ENCODE data around the genes CCNA1, TRPC4 and PROSER1.

- PRO-cap, result no peak
Observed at GRCh38 chr13:36344914-36345402, 1.2 kb downstream of the SPART start.

GRCh38 chr13:36432052-36432793, at the start of gene CCNA1:
CCNA1 (plus strand) TSS chr13:36432495.
- PRO-cap, result no peak

DNA sequence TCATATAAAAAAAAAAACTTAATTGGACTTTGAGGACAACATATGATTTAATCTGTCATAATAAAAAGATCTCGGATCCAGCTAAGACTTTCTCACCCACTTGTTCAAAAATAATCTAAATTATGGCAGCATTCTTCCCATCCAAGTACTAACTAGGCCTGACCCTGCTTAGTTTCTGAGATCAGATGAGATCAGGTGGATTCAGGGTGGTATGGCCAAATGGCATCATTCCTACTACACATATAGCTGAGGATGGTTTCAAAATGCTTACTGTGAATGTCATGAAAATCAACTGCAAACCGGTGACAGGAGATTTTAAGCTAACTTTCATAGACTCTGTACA, 20.9 kb upstream of the RFXAP start:
- PRO-cap, result no peak

DNA sequence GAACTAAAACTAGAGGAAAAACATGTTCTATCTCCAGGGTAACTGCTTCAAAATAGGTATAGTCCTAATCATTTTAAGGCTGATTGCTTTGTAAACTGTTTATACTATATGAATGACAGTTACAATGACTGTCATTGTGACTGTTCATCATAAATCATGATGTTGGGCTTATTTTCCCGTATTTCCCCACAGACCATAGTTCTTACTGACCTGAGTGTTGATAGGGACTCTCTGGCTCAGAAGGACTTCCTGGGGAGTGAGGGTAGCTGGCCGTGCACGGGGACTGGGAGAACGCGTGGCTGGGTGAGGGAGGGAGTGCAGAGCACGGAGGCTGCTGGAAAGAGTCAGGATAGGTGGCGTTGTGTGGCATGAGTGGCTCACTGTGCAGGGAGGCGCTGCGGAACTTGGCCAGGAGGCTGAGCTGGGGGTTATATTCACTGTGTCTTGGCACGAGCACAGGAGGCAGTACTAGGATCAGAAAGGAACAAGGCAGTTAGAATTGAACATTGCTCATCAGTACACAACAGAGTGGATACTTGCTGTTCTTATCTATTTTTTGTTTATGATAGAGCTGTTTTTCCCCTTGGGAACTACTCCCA, 47.5 kb downstream of the SMAD9 start:
- PRO-cap, result no peak

GRCh38 chr13:36920584-36921627, 868 bp upstream of the SMAD9 start:
- PRO-cap, result no peak

GRCh38 chr13:37144003-37144233, 38.5 kb upstream of the CSNK1A1L start:
- PRO-cap, result unidirectional peak, plus-strand start at chr13:37144159

DNA sequence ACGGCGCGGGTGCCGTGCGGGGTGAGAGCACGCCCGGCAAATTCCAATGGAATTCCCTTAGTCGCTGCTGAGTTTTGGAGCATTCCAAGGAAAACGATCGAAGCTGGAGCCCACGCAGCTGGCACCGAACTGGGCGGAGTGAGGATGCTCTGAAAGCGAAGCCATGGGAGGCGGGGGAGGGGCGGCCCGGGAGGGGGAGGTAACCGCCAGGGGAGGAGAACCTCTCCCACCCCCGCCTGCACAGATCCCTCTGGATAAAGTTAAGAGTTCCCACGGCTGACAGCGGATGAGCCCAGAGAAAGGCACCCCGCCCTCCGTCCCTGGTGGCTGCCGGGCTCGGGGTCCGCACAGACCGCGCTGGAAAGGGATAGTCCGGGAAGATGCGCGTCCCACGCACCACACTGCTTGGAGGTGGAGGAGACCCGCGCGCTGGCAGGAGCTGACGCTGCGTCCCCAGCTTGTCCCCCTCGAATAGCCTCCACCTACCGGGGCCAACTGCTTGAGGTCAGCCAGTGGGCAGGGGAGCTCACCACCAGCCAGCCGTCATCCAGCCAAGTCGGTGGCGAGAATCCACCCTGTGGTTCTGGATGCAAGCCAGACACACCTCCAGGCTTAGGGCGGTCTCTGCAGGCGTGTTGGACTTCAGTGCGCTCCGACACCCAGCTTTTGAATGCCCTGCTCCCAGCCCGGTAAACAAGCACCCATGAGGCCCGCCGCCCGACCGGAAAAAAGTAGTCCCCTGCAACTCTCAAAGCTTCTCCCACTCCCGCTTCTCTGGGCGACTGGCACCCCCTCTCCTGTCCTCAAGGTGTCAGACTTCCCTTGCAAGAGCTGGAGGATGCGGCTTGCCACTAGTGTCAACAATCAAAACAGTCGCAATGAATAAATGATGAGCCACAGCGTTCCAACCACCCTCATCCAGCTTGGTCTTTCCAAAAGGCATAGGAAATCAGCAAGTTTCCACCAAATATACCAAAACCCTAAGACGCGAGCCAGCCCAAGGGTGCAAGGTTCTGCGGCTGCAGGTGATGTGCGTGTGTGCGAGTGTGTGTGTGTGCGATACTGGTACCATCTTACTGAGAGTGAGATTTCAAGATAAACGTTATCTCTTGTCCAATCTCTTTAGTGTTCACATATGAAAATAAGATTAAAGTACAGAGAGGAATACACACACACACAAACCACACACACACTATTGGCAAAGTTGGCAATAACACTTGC, at the start of gene TRPC4:
TSS of gene TRPC4 (minus strand) at position 131 of the 1,221 bp plus-strand sequence.
- PRO-cap, result bidirectional peak, plus-strand start at position 243 of the sequence, minus-strand start at position 131 of the sequence

DNA sequence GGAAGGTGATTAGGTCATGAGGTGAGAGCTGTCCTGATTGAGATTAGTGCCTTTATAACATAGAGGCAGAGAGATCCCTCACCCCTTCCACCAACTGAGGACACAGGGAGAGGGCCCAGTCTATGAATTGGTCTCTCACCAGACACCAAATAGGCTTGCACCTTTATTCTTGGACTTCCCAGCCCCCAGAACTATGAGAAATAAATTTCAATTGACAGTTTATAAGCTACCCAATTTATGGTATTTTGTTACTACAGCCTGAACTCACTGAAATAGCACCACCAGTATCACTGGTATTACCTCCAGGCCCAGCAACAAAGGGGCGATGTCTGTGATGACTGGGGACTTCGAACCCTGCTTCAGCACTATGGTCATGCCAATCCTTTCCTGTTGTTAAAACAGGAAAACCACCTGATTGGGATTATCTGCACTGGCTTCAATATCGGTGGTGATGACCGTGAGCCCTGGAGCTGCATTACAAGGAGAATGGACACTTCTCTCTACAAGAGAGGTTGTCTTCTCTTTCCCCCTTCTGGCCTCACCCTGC, 26.8 kb downstream of the STOML3 start:
- PRO-cap, result no peak

DNA sequence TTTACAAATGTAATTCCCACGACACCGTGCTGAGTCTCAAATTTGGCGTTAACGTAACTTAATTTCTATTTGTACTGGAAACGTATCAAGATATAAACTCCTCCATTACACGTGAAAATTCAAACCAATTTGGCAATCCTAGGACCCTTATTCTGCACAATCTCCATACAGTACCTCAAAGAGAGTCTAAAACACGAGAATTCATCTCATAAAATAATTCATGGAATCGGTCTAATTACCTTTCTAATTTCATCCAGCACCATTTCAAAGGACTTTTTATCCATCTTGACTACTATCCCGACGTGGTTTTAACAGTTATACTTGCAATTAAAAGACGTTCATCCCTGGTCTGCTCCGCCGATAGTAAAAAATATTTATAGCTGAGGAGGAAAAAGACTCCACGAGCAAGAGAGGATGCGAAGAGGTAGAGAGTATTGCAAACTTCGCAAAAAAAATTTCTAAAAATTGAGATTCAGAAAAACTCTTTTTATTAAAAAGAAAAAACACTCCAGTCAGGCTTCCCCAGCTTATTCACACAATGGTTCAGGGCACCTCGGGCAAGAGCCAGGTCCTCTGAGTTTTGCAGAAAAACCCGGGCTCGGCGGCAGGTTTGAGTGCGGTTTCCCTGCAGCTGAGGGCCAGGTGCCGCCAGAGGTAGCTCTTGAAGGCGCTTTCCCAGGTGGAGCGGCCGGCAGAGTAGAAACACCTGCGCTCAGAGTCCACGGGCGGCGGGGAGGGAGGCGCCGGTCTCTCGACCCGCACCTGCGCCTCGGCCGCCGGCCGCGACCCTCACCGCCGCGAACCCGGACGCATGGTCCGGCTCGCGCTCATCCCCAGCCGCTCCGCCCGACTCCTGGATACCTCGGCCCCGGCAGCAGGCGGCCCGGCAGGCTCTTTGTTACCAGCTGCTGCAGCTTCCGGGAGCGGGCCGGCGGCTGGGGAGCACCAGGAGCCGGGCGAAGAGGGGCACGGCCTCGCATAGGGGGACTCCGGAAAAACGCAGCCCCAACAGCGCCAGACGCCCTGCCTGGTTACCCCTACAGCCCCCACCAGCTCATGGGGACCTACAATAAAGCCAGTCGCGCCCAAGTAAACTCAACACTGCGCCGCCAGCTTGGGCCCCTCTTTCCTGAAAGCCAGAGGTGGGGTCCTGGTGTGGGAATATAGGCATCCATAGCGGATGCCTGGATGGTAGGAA, at the start of gene PROSER1:
TSS of gene PROSER1 (minus strand) at position 1,131 of the 1,198 bp plus-strand sequence.
- PRO-cap, result unidirectional peak, minus-strand start at position 999 of the sequence; bidirectional peak, plus-strand start outside the sequence, minus-strand start at position 1,103 of the sequence

- PRO-cap, result no peak
Observed at GRCh38 chr13:39395310-39395984, 207.5 kb downstream of the LHFPL6 start.

DNA sequence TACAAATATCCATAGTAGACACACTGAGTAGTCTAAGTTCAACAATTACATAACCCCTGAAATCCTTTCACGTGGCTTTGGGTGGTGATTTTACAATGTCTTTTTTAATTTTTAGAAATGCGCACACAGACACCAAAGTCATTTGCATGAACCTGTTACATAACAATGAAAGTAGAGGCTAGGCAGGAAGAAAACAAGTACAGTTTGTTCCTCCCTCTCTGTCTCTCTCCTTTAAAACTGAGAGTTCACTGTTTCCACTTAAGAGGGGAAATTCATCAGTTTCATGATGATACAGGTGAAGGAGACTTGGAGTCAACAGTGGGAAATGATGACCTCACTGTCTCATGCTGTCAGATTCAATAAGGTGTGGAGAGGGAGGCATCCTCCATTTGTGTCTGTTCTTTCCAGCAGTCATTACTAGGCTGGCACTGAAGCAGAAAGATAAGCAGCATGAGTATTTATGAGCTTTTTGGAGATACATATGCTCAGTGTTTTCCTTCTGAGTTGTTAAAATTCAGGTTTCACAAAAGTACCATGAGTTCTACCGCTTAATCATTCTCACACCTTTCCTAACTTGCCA, 201.8 kb downstream of the LHFPL6 start:
- PRO-cap, result no peak

DNA sequence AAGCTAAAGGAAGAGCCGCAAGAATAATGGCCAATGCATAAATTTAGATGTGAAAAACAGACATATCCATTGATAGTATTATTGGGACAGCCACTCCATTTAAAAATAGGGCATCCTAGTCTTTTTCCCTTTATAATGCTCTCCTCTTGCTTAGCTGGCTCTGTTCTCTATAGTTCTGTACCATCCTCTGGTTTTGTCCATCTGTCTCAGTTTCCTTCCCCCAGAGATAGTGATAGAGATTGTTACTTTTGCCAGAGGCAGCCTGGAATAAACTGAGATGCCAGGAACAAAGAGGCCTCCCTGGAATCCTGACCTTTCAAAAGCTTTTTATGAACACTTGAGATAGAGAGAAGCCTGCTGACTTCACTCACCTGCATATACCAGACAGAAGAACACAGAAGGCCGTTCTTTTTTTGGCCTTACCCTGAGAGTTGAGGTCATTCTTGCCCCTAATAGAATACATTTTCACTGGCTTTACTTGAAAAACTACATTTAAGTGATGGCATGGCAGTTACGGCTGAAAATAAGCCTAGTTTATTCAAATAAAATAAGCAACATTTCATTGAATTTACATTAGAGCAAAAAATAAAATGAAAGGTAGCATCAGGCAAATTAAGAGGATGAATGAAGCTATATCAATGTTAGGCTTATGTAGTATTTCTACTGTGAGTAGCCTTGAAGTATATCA, 150.1 kb downstream of the LHFPL6 start:
- PRO-cap, result bidirectional peak, plus-strand start at position 376 of the sequence, minus-strand start at position 210 of the sequence

DNA sequence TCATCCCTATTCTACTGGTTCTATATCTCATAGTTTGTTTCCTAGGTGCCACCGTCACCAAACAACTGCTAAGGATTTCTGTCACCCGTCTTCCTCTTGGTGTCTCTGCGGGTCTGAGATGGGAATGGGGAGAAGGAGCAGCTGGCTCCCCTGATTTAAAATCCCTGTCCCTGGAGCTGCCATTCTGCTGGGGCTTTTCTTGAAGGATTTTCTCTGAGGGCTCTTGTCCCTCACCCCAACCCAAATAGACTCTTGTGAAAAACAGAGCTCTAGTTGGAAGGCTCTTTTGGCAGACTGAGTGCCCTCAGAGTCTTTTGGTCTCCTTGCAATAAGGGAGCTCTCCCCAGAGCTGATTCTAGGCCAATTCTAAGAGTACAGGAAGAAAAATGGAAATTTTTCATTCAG, 238.3 kb downstream of the COG6 start:
- PRO-cap, result no peak

- PRO-cap, result no peak
Observed at GRCh38 chr13:40109227-40109873, 453.9 kb downstream of the COG6 start.

GRCh38 chr13:40189819-40190533, 476.5 kb downstream of the FOXO1 start:
- PRO-cap, result no peak

DNA sequence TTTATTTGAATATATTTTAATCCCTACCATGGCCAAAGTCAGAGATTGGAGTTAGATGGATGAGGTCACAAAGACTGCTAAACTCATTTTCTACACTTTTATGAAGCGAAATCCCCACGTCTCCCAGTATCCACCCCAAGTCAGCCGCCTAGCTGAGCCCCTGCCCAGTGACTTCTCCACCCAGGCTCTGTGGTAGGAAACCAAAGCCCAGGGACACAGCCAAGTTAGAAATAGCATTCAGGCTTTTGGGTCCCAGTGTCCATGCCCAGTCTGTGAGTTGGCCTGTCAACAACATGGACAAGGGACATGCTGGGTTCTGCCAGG, 474.0 kb downstream of the FOXO1 start:
- PRO-cap, result no peak

DNA sequence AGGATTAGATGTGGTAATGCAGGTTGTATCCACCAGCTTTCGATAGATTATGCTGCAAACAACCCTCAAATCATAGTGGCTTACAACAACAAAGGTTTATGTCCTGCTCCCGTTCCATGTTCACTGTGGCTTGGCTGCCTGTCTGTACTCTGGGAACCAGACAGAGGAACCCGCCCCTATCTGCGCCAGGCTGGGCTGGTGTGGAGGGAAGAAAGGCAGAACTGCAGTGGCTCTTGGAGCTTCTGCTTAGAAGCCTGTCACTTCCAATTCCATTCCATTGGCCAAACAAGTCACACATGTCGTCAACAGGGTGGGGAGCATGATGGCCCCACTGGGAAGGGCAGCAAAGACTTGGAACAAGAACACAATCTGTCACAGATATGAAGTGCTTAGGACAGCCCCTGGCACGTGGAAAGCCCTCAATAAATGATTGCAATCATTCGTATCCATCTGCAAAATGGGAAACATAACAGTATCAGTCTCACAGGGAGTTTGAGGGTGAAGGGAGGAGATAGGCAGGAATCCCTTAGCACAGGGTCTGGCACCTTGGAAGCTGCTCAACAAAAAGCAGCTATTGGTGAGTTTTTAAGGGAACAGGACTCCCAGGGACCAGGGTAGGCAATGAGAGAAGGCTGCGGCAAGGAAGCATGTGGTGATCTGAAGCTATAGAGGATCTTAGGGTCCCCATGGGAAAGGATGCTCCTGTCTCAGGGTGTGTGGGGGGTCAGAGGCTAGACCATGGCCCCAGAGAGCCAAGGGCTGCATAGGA, 290.6 kb downstream of the FOXO1 start:
- PRO-cap, result no peak

GRCh38 chr13:40376471-40377499, 289.7 kb downstream of the FOXO1 start:
- PRO-cap, result no peak

DNA sequence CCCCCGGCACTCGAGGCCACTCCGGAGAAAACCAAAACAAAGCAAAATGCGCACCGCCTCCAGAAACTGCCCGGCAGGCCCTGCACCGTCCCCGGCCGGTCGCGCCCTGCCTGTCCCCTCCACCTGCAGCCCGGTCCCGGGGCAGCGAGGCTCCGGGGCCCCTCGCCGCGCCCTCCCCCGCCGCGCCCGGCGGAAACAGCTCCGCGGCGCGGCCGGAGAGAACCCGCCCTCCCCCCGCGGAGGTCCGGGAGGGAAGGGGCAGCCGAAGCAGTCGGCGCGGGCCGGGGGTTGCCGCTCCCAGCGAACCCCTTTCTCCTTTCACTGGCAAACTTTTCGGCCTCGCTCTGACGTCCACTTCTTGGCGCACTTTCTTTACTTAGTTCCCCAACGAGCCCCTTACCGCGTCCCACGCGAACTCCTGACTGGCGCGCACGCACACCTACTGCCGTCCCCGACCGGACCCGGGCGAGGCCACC, 1.4 kb downstream of the FOXO1 start:
- PRO-cap, result no peak

GRCh38 chr13:40668021-40668815, 1.8 kb upstream of the FOXO1 start:
- PRO-cap, result unidirectional peak, minus-strand start at chr13:40668553

All from cardiac septum (tissue), 1 donor.